ENCODE data around the gene SMURF2.

- RRBS: no CpG with 5 or more reads among the region's 3 CpGs
These were observed 65.9 kb downstream of the CEP95 start for GRCh38 chr17:64572483-64573292.

GRCh38 chr17:64662147-64663153 lies at the start of gene SMURF2:
Gene SMURF2, minus strand, starts transcription at chr17:64662307.
- RRBS: 2% methylated on average over 3 of the region's 78 CpGs

GRCh38 chr17:64724190-64724566 lies 62.1 kb upstream of the SMURF2 start:
- RRBS: no CpG with 5 or more reads among the region's 10 CpGs

GRCh38 chr17:64758454-64758685 lies 96.3 kb upstream of the SMURF2 start:
- RRBS: no CpG with 5 or more reads among the region's 1 CpG

DNA sequence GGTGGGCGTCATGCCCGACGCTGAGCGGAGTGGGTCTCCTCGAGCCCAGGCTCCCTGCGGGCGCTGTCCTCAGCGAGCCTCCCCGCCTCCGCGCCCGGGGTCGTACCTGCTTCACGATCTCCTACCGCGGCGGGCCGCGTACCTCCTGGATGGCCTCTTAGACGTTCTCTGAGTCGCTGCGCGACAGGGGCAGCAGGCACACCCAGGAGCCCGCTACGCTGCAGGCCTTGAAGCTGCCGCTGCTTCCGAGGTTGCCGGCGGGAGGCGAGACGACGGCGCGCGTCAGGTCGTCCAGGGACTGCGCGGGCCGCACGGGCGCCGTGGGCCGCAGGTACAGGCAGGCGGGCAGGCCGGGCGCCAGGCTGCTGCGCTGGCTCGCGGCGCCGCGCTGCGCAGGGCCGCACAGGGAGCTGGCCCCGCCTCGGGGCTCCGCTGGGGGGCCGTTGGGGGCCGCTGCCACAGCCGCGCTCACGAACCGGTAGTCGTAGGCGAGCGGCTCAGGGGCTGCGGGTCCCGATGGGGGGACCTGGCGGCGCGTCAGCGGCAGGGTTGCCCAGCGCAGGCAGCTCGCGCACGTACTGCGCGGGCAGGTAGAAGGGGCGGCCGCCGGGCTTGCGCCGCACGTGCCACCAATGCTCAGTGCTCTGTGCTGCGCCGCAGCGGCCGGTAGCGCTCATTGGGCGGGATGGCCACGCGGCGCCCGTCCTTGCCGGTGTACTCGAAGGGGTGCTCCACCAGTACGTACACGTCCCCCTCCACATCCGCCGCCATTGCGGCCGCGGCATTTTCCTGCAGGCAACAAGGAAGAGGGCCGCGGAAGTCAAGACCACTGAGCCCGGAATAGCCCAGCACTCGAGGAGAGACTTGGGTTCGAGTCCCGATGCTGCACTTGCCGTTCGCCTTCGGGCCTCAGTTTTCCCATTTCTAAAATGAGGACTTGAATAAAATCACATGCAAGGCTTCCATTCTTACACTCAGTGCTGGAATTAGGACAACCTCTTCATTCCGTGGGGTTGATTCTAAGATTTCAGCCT lies 116.5 kb upstream of the SMURF2 start:
- RRBS: 80% methylated on average over 15 of the region's 113 CpGs

GRCh38 chr17:64781228-64782210 lies 119.4 kb upstream of the SMURF2 start:
- RRBS: 2% methylated on average over 12 of the region's 65 CpGs

DNA sequence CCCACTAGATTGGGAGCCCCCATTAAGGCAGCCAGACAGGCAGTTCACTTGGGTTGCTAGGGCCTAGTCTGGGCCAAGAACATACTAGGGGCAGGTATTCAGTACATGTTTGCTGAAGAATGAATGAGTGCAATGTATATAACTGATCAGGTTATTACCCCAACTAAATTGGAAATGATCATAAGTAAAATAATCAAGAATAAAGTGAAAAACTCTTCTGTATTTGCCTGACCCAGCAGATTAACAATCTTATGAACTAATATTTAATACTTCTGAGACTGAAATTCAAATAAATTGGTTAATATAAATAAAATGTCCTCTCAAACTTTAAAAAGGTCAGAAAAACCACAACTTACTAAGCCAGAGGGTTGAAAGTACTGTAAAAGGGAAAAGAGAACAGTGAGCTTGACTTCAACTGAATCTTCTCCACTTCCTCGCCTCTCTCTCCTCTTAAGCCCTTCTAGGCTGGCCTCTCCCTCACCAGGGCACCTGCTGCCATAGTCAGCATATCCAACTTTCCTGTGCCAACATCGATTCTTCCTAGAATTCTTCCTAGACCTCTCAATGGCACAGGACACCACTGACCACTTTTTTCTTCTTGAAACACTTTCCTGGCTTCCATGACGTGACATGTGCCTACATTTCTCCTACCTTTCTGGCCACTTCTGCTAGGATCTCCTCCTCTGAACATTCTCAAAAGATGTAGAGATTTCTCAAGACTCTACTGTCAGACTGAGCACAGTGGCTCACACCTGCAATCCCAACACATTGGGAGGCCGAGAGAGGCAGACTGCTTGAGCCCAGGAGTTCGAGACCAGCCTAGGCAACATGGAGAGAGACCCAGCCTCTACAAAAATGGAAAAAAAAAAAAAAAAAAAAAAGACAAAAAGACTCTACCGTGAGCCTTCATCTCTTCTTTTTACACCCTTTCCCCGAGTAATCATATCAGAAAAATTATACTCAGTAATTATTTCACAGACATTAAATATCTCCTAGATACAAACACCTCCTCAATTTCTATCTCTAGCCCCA lies 19.3 kb downstream of the GNA13 start:
- RRBS: no CpG with 5 or more reads among the region's 7 CpGs

DNA sequence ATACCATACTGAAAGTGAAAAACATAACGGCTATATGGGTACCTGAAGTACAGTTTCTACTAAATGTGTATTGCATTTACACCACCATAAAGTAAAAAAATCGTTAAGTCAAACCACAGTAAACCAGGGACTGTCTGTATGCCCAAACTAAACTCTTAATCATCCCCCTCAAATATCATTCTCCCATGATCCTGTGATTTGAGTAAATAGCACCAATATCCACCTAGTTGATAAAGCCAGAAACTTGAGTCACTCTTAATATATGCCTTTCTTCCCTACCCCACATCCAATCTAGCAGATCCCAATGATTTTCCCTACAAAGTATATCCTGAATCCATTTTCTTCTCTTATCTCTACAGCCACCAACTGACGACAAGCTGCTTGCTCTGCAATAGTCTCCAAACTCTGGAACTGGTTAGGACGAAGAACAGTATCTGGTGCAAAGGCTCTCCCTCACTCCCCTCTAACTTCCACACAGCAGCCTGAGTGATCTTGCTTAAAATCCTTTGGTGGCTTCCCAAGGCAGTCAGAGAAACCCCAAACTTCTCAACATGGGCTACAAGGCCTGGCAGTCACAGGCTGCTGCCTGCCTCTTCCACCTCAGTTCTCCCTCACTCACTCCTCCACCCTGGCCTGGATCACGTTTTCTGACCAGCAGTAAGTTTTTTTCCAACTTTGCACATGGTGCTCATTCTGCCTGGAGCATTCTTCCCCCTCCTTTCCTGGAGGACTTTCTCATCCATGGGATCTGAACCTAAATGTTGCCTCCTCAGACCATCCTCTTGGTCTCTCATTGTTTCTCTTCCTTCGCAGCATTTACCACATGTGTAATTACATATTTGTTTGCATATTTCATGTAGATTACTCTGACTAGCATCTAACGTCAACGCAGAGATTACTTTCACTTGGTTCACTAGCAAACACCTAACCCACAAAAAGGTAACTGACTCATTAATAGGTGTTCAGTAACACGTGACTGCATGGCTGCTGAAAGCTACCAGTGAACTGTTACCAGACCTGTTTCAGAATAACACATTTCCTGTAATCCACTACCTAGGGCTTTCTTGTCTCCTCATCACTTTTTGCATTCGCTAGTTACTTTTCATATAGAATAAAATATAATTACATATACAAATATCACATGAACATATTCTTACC lies 17.3 kb downstream of the GNA13 start:
- RRBS: no CpG with 5 or more reads among the region's 10 CpGs

DNA sequence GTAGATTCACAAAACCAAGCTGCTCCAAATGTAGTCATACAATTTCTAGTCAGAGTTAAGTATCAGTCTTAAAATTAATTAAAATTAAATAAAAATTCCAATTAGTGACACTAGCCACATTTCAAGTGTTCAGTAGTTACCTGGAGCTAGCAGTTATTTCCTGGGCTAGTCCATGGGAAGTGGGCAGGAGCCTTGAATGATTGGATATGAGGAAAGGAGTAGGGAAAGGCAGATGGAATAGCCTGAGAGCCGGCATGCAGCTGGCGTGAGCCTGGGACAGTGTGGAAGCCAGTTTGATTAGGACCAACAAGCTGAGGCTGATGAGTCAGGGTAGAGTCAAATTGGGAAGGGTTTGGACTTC lies 15.2 kb upstream of the GNA13 start:
- RRBS: no CpG with 5 or more reads among the region's 2 CpGs

DNA sequence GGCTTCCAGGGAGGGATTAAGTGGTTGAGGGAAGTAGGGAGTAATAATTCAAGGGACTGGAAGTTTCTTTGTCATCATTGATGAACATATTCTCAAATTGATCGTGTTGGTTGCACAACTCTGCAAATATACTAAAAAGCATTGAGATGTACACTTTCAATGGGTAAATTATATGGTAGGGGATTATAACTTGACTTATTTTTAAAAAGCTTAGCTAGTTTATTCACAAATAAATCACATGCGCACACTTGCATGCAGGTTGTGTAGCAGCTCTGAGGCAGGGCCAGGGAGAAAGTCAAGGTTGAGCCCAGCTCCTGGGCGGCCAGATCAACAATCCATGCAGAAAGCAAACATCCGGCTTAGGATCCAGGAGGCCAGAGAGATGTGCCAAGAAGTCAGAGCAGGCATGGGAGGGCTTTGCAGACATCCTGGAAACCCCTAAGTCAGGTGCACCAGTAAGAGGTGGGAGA lies 186.6 kb downstream of the AXIN2 start:
- RRBS: no CpG with 5 or more reads among the region's 4 CpGs

DNA sequence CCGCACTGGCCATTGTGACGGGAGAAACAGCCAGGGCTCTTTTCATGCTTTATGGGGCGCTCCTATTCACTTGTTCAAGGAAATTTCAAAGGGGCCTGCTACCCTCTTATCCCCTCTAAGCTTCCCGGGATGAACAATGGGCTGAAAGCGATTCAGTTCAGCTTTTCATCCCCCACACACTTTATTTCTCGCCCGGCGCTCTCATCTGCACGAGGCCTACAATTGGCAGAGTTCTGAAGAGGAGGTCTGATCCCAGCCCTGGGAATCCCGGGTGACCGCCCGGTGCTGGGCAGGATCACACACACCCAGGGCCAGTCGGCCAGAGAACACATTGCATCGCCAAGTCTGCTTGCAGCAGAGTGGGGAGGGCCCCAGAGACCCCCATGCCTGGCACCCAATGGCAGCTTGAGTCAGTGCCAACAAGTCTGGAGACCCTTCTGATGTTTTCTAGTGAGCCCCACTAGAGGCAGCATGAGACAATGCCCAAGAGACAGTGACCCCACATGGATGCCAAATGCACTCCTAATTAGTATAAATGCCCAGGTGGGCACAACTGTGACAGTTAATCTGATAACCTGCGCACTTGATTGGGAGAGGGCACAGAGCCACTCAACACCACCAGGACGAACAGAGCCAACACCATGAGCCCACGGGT lies 15.2 kb downstream of the AXIN2 start:
- RRBS: 93% methylated on average over 4 of the region's 17 CpGs

DNA sequence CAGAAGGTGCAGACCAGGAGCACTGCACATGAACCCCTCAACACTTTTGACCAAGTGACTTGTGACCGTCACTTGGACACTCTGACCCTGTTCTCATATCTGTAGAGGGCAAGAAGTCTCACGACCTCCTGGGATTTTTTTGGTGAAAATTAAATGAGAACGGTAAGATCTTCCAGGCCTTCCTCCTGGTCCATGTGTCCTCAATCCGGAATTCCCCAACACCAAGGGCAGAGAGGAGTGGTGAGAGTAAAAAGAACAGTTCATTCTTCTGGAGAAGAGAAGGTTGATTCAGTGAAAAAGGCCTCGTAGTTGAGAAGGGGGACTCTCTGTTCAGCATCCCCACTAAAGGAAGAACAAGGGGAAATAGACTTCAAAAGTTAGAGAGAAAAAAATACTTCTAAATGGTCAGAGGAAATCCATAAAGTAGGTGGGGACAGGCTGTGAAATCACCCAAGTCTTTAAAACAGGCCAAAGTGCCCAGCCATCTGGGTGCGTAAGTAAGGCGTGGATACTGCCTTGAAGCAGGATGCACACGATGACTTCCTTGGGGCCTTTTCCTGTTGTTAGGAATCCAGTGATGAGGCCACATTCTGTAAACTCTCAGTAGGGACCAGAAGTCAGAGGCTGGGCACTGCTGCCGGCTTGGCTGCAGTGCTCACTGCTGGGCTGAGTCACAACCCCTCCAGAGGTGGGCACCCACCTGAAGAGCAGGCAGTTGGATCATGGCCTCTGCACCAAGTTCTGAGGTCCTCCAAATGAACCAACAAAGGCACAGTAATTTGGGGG lies 9.3 kb downstream of the AXIN2 start:
- RRBS: no CpG with 5 or more reads among the region's 9 CpGs

DNA sequence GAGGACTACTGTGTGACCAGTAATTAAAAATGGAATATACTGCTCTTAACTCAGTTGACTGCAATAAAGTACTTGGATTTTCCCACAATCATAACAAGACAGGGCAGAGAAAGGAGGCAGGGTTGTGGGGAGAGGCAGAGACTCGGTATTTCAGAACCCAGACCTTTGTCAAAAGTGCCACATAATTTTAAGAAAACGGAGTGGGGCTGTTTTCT lies 7.9 kb downstream of the AXIN2 start:
- RRBS: no CpG with 5 or more reads among the region's 2 CpGs

- RRBS: no CpG with 5 or more reads among the region's 11 CpGs
These were observed 3.4 kb upstream of the AXIN2 start for GRCh38 chr17:65564678-65565398.

DNA sequence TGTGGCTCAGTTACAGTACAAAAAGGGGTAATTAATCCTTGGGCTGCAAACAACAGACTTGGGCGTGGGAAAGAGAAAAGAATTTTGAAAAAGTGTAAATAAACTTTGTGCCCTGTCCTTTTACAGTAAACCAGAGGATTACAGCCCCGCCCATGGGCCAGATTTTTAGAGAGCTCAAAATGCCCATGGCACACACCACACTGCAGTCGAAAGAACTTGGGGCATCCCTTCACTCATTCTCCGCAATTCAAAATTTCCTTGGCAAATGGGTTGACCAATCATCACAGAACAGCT lies 73.2 kb upstream of the AXIN2 start:
- RRBS: no CpG with 5 or more reads among the region's 4 CpGs

GRCh38 chr17:65799927-65800277 lies 238.5 kb upstream of the AXIN2 start:
- RRBS: no CpG with 5 or more reads among the region's 1 CpG

DNA sequence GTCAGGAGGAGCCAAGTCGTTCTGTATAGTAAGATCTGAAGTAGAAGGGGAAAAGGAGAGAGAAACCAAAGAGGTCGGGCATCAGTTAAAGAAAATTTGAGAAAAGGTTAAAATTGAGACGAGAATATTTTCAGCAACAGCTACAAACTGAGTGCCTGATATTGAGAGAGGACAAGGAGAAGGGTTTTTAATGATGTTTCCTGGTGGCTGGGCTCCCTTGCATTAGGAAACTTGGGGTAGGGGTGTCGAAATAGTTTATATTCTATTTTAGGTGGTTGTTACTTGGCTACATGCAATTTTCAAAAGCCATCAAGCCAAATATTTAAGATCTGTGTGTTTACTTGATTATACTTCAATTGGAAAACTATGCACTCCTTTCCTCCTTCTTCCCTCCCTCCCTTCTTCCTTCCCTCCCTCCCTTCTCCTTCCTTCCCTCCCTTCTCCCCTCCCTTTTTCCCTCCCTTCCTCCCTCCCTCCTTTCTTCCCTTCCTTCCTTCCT lies 1.7 kb upstream of the APOH start:
- RRBS: no CpG with 5 or more reads among the region's 4 CpGs

DNA sequence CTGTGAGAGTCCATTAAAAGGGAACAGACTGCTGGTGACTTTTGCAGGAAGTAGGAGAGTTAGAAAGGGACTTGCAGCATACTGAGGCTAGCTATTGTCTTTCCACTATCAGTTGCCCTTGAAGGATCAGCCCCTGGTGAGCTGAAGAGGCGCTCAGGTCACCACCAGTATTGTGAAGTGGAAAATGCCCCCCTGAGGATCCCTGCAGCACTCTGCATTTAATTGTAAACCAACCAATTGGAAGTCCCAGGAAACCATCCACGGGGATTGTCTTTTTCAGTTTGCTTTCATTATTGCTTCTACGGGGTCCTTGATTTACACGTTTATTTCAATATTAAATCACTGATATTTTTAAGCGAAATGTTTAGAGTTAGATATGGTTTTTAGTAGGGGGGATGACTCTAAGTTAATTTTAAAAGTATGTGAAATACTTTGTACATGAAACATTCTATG lies 2.5 kb downstream of the PRKCA start:
- RRBS: no CpG with 5 or more reads among the region's 5 CpGs

- RRBS: no CpG with 5 or more reads among the region's 12 CpGs
These were observed 95.9 kb downstream of the PRKCA start for GRCh38 chr17:66397996-66398947.

GRCh38 chr17:66459633-66460563 lies 157.5 kb downstream of the PRKCA start:
- RRBS: no CpG with 5 or more reads among the region's 17 CpGs

Data from GM12891 (cell line).